Vagina (tissue), 1 donor: Measurements from ENCODE around the genes PHKA2, MAP7D2, PHEX and SUPT20HL1.

DNA sequence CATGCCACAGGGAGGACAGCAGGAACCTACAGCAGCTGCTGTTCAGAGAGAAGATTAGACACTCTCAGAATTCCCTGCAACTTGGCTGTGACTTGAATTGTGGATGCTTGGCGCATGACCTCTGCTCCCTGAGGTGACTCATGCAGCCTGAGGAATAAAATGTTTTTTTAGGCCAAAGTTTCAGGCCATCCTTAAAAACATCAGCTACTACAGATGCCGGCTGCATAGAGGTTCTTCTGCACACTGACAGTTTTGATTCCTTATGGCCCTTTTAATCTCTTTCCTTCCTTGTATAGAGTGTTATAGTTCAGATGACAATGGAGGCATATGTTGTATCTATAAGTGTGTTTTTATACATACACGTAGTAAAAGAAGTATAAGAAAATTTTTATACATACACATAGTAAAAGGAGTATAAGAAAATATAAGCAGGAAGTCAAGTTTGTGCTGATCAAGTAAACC is 97.2 kb downstream of the RS1 start:
- PRO-cap, result no peak
- RAMPAGE, long total RNA, result no peak

DNA sequence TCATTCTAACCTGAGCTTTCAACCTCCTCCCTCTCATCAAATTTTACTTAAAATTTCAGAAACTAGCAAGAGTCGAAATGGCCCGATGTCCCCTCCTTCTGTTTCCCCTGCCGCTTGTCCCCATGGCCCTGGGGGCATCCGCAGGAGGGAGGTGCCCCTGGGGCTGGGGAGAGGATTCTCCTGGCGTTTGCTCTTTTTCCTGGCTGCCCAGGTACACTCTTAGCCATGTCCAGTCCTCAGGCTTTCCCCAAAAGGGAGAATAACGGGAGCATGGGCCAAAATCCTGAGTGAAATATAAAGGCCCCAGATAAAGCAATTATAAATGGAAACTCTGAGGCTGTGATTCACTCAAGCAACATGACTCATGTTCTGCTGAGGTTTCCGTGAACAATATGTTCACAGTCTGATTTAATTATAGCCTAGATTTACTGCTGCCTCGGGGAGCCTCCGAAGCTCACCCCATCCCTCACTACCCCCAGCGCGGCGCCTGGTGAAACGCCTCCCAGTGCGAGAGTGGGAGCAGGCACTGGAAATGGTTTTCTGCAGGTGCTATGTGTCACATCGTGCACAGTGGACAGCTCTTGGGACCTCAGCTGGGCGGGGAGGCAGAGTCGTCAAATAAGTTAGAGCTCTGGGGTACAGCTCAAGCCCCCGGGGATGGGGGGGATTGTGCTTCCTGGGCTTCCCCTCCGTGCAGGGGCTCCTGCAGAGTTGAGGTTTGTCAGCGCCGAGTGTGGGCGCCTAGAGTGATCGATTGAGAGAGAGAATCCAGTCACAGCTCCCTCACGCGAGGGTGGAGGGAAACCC is 110.8 kb downstream of the PHKA2 start:
- PRO-cap, result bidirectional peak, plus-strand start at position 452 of the sequence, minus-strand start at position 261 of the sequence
- RAMPAGE, long total RNA, result no peak

- PRO-cap, result unidirectional peak, plus-strand start at chrX:18984194; bidirectional peak, plus-strand start at chrX:18984465, minus-strand start at chrX:18984386; bidirectional peak, plus-strand start at chrX:18984750, minus-strand start at chrX:18984681
- RAMPAGE, long total RNA, result start-site peak on the minus strand at chrX:18983862-18984582, 34 reads; start-site peak on the plus strand at chrX:18984190-18984211, 14 reads
Measured at GRCh38 chrX:18983741-18984824, at the start of gene PHKA2. Gene PHKA2, minus strand, starts transcription at chrX:18984114.

DNA sequence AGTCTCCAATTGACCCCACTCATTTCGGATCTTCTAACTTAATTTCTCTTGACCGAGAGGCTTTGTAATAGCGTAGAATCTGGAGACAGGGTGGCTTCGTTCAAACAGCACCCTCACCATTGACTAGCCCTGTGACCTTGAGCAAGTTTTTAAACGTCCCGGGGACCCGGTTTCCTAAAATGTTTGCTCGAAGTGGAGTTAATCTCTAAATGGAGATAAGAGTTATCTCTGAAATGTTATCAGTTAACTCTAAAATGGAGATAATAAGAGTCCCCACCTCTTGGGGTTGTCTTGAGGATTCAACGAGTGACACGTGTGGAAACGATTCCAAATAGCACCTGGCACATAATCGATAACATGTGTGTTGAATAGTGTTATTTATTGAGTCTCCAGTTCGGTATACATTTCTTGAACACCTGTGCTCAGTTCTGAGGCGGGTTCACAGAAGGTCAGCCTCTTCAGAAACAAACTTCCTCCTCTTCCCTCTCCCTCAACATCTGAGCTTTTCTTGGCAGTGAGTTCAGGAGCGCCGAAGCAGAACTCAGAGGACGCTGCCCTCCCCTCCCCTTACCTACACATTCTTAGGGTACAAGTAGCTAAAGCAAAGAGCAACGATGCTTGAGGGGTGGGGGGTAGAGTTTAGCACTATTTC is 823 bp downstream of the PDHA1 start:
- PRO-cap, result no peak
- RAMPAGE, long total RNA, result no peak

- PRO-cap, result no peak
- RAMPAGE, long total RNA, result start-site peak on the minus strand at chrX:20116877-20116919, 20 reads
Measured at GRCh38 chrX:20116447-20117245, at the start of gene MAP7D2. Gene MAP7D2, minus strand, starts transcription at chrX:20116907.

- PRO-cap, result no peak
- RAMPAGE, long total RNA, result start-site peak on the minus strand at chrX:20203921-20204155, 19 reads
Measured at GRCh38 chrX:20203847-20204216, 62.2 kb upstream of the EIF1AX start.

- PRO-cap, result no peak
- RAMPAGE, long total RNA, result no peak
Measured at GRCh38 chrX:21943566-21944183, 3.2 kb downstream of the SMS start.

DNA sequence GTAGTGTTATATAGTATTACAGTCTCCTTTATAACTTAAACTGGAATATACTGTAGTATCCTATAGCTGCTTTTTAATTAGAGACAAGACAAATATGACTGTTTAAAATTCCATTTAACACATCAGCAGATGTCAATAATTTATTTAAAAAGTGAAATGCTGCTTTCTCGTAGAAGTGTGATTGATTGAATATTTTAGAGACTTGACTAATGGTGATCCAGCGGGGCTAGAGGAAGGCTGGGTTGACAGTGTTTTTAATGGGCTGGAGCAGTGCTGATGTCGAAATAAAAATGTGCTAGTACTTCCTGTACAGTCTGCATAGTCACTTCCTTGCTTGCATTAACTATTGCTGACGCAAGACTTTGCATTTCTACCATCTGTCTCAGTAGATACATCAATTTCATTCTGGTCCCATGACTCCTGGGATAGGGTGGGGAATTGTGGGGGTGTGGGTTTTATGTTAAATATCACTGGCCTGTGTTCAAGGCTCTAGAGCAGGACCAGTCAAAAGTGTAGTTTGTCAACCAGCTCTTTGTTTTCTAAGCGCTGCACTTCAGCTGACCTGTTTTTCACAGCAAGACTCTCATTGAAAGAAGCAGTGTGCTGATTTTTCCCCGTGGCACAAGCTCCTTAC is 35.3 kb upstream of the PHEX start:
- PRO-cap, result no peak
- RAMPAGE, long total RNA, result no peak

GRCh38 chrX:22032063-22032512 is at the start of gene PHEX:
Gene PHEX, plus strand, starts transcription at chrX:22032325.
- PRO-cap, result no peak
- RAMPAGE, long total RNA, result no peak

DNA sequence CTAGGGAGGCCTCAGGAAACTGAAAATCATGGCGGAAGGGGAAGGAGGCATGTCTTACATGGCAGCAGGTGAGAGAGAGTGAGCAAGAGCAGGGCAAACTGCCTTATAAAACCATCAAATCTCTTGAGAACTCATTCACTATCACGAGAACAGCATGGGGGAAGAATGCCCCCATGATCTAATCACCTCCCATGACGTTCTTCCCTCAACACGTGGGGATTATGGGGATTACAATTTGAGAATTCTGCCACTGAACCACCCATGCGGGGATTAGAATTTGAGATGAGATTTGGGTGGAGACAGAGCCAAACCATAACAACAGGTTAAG is 29.8 kb downstream of the PHEX start:
- PRO-cap, result no peak
- RAMPAGE, long total RNA, result no peak

DNA sequence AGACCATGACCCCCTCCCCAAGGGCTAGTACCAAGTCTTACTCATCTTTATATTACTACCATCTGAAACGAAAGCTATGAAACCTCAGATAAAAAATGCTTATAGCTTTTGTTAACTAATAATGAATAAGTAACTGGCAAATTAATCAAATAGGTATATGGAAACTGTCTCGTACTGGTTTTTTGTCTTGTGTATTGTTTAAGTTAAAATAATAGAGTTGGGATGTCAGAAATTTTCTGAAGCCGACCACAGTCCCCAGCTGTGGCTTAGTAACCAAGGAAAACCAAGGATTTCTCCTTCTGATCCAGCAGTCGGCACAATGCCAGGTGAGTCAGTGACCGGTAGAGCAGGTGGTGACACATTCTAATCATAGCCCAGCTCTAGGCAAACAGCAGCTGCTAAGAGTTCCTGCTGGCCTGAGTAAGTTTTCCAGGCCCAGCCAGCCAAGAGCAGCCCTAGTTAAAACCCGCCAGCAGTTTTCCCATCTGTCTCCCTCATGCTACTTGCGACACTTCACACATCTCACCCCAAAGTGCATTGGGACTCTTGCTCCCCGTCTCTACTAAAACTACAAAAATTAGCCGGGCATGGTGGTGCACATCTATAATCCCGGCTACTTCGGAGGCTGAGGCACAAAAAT is 163.2 kb upstream of the PRDX4 start:
- PRO-cap, result no peak
- RAMPAGE, long total RNA, result no peak

DNA sequence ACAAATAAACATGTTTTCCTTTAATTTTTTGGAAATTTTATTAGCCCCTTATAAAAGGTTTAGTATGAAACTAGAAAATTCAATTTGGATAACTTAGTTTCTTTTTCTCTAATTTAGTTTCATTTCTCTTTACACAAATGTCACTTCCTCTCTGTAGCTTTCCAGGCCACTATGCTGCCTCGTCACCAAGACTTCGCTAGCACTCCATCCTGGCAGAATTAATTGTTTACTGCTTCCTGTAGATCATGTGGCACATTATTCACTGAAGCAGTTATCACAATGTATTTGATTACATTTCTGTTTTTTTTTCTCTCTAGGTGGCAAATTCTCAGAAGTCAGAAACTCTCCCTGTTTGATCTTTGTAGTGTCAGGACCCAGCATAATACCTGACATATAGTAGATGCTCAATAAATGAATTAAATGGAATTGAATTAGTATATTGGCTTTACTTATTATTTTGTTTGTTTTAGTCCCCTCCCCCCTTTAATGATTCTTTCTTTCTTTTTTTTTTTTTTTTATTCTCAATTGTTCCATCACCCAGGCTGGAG is 9.3 kb upstream of the SAT1 start:
- PRO-cap, result no peak
- RAMPAGE, long total RNA, result no peak

- PRO-cap, result no peak
- RAMPAGE, long total RNA, result no peak
Measured at GRCh38 chrX:23908588-23909016, 796 bp downstream of the CXorf58 start.

DNA sequence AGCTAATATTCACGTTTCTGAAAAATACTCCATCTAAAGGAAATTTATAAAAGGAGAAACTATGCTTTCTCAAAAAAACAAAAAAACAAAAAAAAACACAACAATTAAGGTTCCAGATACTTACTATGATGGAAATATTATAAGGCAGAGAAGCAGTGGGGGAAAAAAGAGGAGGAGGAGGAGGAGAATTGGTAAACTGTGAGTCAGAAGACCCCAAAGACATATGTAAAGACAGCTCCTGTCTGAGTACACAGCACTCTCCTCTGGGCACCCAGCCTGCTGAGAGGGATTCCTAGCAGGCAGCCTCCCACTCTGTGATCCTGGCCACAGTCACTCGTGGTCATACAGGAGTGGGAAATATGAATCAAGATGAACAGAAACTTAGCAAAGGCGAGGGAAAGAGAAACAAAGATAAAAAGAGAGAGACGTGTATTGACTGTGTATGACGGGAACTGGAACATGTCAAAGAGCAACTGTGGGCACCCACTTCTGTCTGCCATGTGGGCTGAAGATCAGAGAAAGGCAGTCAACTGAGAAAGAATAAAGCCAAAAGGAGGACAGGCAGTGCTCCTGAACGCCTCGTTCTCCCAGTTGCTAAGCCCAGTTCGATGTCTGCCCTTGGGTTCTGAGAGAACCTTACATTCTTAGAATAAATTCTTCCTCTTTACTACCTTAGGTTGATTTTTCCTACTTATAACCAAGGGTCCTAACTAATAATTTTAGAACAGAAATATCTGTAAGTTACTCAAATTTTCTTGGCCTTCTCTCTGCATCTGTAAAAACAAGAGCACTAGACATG is 12.3 kb downstream of the KLHL15 start:
- PRO-cap, result no peak
- RAMPAGE, long total RNA, result no peak

GRCh38 chrX:24024834-24024943 is 2.3 kb downstream of the KLHL15 start:
- PRO-cap, result no peak
- RAMPAGE, long total RNA, result no peak

- PRO-cap, result no peak
- RAMPAGE, long total RNA, result start-site peak on the plus strand at chrX:24179602-24179610, 23 reads; start-site peak on the plus strand at chrX:24179671-24179740, 27 reads
Measured at GRCh38 chrX:24179214-24179845, 29.8 kb downstream of the ZFX start.

DNA sequence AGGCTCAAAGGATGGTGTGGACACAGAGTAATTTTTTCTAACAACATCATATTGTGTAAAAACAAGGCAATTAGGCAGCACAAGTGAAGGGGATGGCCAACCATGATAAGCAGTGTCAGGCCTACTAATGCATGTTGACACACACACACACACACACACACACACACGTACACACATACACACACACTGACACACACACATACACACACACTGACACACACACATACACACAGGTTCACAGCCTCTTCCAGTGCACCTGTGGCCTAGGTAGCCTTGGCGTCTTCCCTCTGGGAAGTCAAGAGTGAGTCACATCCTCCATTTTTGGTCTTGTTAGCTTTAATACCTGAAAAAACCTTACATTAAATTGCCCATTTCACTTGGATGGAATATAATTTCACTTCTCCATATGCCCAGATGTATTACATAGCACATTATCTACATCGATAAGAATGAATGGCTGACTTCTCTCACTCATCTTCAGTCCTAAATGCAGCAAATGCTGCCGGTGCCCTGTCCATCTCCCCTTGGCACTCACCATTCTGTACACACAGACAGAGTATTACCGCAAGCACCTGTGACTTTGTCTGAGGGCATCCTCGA is at the start of gene SUPT20HL1:
Gene SUPT20HL1, plus strand, starts transcription at position 316 of the 600 bp plus-strand sequence.
- PRO-cap, result no peak
- RAMPAGE, long total RNA, result no peak

DNA sequence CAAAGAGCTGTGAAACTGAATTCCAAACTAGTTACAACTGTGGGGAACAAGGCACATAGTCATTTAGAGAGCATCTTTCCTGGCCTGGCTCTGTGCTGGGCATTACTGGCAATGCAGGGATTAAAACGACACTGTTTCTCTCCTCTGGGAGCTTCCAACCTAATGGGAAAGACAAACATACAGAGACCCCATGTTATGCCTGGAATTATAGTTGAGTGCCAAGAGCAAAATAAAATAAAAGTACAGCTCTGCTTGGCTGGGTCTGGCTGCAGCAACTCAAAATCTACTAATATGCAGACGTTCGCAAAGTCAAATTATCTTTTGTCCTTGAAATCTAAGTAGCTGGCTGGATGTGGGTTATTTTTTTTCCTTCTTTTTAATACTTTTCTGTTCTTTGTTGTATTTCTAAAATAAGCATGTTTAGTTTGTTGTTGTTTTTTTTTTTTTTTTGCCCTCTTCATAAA is 36.6 kb downstream of the SUPT20HL1 start:
- PRO-cap, result no peak
- RAMPAGE, long total RNA, result no peak

- PRO-cap, result no peak
- RAMPAGE, long total RNA, result no peak
Measured at GRCh38 chrX:24426381-24426731, 38.7 kb upstream of the PDK3 start.

- PRO-cap, result no peak
- RAMPAGE, long total RNA, result no peak
Measured at GRCh38 chrX:27996176-27996485, 14.9 kb upstream of the DCAF8L1 start.